ENCODE results near the genes COX6B1, ZNF569 and ZNF793.

DNA sequence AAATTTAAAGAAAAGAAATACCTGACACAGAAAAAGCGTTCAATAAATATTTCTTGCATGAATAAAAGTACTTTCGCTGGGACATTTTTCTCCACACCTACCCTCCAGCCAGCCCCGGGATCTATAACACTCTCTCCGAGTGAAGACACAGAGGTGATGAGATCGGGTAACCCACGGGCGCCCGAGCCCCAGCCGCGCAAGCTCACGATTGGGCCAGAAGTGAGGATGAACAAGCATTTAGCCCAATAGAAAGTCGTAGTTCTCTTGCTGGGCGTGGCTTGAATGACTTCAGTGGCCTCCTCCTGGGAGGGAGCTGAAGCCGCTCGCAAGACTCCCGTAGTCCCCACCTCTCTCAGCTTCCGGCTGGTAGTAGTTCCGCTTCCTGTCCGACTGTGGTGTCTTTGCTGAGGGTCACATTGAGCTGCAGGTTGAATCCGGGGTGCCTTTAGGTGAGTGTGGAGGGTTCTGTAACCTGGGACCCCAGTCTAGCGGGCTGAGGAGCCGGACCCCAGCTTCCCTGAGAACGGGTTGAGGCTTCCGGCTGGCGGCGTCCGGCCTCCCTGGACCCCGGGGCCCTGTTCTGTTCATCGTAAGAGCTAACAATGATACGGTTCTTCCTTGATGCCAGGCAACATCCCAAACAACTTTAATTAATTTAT lies at the start of gene COX6B1:
Gene COX6B1, plus strand, starts transcription at position 369 of the 659 bp plus-strand sequence.
- PRO-cap, result bidirectional peak, plus-strand start at position 385 of the sequence, minus-strand start at position 128 of the sequence

DNA sequence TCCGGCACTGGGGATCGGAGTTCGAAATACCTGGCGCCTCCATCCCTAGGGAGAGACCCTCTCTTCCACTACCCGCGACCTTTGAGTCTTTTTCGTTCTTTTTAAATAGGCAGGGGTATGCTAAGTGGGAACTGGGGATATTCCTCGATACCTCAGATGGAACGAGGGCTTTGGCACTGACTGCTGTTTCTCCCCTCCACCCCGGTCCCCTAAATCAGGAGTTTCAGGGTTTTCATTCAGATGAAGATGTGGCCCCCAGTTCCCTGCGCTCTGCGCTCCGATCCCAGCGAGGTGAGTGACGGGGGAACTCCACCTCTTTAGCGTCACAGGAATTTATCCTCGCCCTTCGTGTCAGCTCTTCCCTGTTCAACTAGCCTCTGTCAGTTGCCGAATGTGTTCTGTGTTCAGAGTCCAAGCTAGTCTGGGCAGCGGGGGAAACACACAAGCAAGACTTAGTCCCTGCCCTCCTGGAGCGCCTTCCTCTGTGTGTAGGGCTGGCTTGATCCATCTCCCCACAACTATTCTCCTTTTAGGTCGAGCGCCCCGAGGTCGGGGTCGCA lies 1.5 kb downstream of the KMT2B start:
- PRO-cap, result bidirectional peak, plus-strand start at position 387 of the sequence, minus-strand start at position 379 of the sequence

- PRO-cap, result no peak
Measured at GRCh38 chr19:36017649-36018007, 3.6 kb upstream of the ALKBH6 start.

- PRO-cap, result no peak
Measured at GRCh38 chr19:36113913-36114677, 580 bp downstream of the POLR2I start.

GRCh38 chr19:36215606-36215923 lies 659 bp downstream of the ZNF146 start:
- PRO-cap, result no peak

DNA sequence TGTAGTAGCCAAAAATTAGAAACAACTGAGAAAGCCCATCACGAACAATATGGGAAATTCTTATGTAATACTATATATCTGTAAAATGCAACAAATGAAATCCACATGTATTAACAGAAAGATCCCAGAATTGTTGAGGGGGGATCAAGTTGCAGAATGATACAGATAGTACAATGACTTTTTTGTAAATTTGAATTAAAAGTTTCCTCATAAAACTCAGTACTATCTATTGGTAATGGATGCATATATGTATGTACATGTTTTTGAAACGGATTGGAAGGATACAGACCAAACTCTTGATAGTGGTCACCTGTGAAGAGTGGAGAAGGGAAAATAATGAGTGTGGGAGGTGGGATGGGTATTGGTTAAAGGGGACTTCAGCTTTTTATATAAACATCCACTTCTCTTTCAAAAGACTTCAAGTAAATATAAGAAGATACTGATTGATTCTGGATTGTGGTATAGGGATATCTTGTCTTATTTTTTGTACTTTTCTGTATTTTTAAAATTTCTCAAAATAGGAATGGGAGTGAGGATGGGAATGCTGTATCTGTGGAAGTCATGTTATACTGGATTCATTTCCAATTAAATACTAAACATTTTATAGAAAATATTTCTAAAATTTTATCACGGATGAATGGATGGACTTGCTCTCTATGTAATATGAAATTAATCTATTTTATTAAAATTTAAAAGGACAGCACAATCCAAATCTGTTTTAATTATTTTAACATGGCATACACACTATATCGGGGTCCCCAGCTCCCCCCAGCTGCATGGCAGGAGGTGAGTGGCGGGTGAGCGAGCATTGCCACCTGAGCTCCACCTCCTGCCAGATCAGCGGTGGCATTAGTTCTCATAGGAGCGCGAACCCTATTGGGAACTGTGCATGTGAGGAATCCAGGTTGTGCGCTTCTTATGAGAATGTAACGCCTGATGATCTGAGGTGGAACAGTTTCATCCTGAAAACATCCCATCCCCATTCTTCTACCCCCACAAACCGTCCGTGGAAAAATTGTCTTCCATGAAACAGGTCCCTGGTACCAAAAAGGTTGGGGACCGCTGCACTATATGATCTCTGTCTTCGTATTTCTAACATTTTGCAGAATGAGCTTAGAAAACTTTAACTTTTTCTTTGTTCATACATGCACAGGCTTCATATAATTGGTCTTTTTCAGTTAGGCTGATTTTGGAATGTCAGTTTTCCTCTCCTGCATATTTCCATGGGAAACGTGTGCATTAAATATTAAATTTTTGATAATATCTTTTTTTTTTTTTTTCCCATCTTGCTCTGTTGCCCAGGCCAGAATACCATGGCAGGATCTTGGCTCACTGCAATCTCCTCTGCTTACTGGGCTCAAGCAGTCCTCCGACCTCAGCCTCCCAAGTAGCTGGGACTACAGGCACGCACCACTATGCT lies 23.7 kb downstream of the ZNF146 start:
- PRO-cap, result no peak

- PRO-cap, result no peak
Measured at GRCh38 chr19:36573917-36574617, 975 bp upstream of the ZNF529 start.

GRCh38 chr19:36775377-36776354 lies 3.1 kb upstream of the ZNF850 start:
- PRO-cap, result no peak

- PRO-cap, result no peak
Measured at GRCh38 chr19:37313175-37313616, 21.3 kb upstream of the ZNF875 start.

DNA sequence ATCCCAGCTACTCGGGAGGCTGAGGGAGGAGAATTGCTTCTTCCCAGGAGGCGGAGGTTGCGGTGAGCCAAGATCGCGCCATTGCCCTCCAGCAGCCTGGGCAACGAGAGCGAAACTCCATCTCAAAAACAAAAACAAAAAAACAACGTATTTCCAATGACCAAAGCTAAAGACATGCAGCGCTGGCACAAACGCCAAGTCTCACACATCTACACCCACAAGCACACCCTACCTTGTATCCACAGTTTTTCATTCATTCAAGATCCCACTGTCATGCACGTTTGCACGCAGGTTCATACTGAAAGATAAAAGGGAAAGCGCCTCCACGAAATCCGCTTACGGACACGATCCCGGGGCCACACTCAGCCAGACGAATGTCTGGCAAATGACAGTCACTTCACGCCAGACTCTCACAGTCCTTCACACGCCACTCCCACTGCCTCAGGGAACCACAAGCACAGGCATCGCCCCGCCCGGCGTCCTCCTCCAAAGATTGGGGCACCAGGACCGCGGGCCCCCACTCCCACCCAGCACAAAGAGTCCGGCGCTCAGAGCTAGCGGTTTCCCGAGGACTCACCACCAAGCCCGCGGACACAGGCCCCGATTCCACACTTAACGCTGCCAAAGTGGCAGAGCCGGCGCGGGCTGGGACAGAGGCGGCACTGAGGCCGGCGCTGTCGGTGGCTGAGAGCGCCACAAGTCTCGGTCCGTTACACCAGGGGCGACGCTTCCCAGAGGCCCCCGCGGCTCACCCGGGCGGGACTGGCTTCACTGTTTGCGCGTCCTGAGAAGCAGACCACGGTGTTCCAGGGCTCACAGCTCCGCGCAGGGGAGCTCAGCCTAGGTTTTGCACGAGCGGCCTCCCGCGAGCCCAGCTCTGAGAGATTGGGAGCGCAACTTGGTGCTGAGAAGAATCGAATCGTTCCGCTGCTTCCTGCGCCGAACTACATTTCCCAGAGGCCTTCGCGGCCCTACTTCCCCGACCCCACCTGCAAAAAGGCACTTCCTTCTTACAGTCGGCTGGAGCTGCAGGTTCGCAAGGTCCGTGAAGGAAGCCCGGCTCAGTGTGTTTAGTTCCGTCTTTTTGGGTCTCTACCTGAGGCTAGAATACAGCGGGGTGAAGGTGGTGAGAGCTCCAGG lies at the start of gene ZNF569:
Gene ZNF569, minus strand, starts transcription at position 938 of the 1,140 bp plus-strand sequence.
- PRO-cap, result bidirectional peak, plus-strand start at position 533 of the sequence, minus-strand start at position 386 of the sequence; bidirectional peak, plus-strand start at position 1,013 of the sequence, minus-strand start at position 686 of the sequence

DNA sequence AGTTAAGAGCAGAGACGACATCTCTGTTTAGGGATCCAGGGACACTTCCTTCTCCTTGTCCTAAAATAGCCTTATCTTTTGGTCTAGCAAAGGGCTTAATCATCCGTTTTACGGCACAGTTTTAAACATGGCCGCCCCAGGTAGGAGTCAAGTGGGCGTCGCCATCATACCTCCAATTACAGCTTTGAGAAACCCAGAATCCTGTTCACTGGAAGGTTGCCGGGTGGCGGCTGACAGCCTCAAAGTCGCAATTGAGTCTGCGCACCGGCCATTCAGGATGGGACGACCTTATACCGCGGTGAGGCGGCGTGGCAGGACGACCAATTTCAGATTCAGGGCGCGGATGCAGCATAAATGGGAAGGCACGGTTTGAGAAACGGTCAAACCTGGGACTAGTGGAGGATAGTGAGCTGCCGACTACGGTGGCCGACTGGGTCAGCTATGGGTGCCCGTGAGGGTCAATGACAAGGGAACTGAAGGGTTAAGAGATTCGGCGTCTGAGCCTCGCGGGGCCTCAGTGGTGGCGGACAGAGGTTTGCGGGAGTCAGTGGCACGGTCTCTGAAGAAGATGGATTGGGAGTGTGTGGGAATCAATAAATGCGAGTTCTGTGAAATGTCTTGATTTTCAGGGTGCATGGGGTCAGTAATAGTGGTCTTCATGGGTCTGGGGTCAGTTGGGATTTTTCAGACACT lies at the start of gene ZNF793:
Gene ZNF793, plus strand, starts transcription at position 271 of the 693 bp plus-strand sequence.
- PRO-cap, result no peak

DNA sequence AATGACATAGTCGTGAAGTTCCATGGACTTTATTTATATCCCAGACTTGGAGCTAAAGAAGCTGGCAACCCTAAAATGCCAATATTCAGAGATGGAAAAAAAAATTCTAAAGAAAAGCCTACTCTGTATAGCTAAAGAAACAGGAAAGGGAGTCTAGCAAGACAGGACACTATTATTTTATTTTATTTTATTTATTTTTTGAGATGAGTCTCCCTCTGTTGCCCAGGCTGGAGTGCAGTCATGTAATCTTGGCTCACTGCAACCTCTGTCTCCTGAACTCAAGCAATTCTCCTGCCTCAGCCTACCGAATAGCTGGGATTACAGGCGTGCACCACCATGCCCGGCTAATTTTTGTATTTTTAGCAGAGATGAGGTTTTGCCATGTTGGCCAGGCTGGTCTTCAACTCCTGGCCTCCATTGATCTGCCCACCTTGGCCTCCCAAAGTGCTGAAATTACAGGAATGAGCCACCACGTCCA lies 24.3 kb downstream of the ZNF540 start:
- PRO-cap, result no peak

- PRO-cap, result bidirectional peak, plus-strand start at chr19:37692398, minus-strand start at chr19:37692313
Measured at GRCh38 chr19:37691609-37692543, 27.7 kb downstream of the ZNF607 start.

GRCh38 chr19:37696724-37697647 lies 22.6 kb downstream of the ZNF607 start:
- PRO-cap, result no peak

- PRO-cap, result unidirectional peak, plus-strand start at chr19:37817421
Measured at GRCh38 chr19:37817081-37817996, 38.0 kb upstream of the ZNF573 start.

DNA sequence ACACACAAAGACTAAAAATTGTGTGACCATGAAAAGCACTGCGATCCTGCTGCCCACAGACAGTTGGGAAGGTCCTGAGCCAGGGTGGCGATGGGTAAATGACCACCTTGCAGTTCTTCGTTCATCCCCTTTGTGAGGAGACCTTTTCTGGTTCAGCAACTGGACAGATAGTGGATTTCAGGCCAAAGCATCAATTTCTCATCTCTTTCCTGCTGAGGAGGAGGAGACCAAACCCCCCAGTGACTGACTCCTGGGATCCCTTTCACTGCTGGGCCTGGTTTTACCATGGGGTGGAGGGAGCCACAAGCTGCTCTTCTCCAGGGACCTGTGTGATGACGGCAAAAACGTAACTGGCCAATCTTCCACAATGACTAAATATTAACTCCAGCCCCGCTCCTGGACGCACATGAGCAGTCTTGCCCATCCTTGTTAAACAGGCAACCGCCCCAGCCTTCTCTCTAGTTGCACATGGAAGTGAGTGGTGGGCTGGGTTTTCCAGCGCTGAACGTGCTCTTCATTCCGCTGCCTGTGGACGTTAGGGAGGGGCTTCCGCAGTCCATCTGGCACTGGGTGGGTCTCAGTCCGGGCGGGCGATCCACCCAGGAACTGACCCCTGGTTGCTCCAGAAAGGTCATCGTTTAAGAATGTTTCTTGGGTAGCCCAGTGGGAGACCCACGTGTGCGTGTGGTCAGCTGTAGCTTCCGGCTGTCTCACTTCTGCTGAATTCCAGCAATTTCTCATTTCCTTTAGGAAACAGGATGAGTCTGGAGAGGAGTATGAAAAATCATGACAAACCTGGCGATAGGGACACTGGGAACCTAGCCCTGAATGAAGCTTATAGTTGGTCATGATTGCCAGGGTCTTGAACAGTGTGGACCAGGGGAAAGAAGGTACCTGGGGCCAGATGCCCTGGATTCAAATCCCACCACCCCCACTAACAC lies 92.3 kb downstream of the SIPA1L3 start:
- PRO-cap, result no peak

- PRO-cap, result no peak
Measured at GRCh38 chr19:38109355-38110665, 114.2 kb downstream of the DPF1 start.

- PRO-cap, result no peak
Measured at GRCh38 chr19:38183554-38184291, 40.3 kb downstream of the DPF1 start.

- PRO-cap, result no peak
Measured at GRCh38 chr19:38209994-38210951, 13.7 kb downstream of the DPF1 start.

- PRO-cap, result no peak
Measured at GRCh38 chr19:38229315-38230180, 5.5 kb upstream of the DPF1 start.